ENCODE results near the genes MARCO and C1QL2.

DNA sequence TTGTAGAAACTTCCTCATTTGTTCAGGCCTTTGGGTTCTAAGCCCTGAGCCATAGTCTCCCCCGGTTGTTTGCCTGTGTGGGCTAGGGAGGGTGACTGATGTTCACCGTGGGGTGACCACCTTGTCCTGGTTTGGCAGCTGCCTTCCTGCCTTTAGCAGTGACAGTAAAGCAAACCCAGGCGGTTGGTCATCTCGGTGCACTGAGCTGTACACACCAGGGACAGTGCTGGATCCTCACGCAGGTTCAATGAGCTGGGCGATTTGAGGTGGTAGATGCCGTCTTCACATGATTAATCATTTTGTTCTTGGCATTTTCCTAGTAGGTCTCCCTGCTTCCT is 88.4 kb downstream of the ACTR3 start:
- PRO-cap, 6 experiments = no peak in any of the 6 experiments
- RAMPAGE, long total RNA, 2 experiments = no peak in any of the 2 experiments
- RRBS = no CpG with 5 or more reads among the region's 7 CpGs

GRCh38 chr2:113979234-113980060 is 89.6 kb downstream of the ACTR3 start:
- PRO-cap, 6 experiments = no peak in any of the 6 experiments
- RAMPAGE, long total RNA, 2 experiments = no peak in any of the 2 experiments
- RRBS = 61% methylated on average over 17 of the region's 87 CpGs

DNA sequence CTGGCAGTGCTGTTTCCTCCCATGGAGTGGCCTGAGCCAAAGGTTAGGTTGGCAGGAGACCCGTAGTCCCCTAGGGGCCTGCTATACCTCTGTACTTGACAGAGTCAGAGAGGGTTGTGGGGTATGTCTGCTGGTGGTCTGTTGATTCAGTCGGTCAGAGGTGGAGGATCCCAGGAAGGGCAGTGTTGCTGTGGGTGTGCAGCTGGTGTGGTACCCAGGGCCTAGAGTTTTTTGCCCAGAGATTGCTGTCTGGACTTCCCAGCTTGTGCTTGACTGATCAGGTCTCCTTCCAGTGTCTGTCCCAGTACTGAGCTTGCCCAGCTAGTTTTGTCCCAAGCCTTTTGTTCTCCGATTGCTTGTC is 918.2 kb downstream of the DPP10 start:
- PRO-cap, 6 experiments = peak in 1 of 6 experiments; most common minus-strand start position 233 of the sequence (in 1)
- RAMPAGE, long total RNA, 2 experiments = no peak in any of the 2 experiments
- RRBS = no CpG with 5 or more reads among the region's 3 CpGs

DNA sequence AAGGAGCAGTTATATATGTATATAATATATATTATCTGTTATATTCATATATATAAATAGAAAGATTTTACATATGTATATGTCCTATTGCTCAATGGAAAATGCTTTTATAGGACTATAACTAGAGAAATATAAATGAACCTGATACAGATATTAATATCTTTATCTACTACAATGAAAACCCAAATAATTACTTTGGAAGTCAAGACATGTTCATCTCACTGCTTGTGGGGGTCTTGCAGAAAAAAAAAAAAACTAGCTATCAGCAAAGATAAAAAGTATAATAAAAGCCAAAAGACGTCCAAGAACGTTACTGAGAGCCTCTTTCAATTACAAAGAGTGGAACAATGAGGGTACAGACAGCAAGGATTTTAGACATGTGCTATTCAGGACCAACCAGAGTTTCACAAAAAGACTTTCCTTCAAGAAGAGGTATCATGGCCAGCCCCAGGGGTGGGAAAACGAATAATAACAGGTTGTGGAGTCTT is 609.1 kb upstream of the DDX18 start:
- PRO-cap, 6 experiments = no peak in any of the 6 experiments
- RAMPAGE, long total RNA, 2 experiments = no peak in any of the 2 experiments
- RRBS = no CpG with 5 or more reads among the region's 3 CpGs

GRCh38 chr2:117525208-117525673 is 289.2 kb upstream of the DDX18 start:
- PRO-cap, 6 experiments = no peak in any of the 6 experiments
- RAMPAGE, long total RNA, 2 experiments = no peak in any of the 2 experiments
- RRBS = no CpG with 5 or more reads among the region's 19 CpGs

- PRO-cap, 6 experiments = peak in 2 of 6 experiments; most common plus-strand start chr2:118013439 (in 2); most common minus-strand start chr2:118013442 (in 1)
- RAMPAGE, long total RNA, 2 experiments = no peak in any of the 2 experiments
- RRBS = 2% methylated on average over 26 of the region's 50 CpGs
Observed at GRCh38 chr2:118013171-118013724, 622 bp downstream of the CCDC93 start.

- PRO-cap, 6 experiments = no peak in any of the 6 experiments
- RAMPAGE, long total RNA, 2 experiments = no peak in any of the 2 experiments
- RRBS = no CpG with 5 or more reads among the region's 4 CpGs
Observed at GRCh38 chr2:118177184-118177714, 89.0 kb downstream of the INSIG2 start.

- PRO-cap, 6 experiments = no peak in any of the 6 experiments
- RAMPAGE, long total RNA, 2 experiments = no peak in any of the 2 experiments
- RRBS = 26% methylated on average over 7 of the region's 20 CpGs
Observed at GRCh38 chr2:118310842-118311584, 222.7 kb downstream of the INSIG2 start.

GRCh38 chr2:118806726-118807850 is 40.4 kb downstream of the EN1 start:
- PRO-cap, 6 experiments = no peak in any of the 6 experiments
- RAMPAGE, long total RNA, 2 experiments = no peak in any of the 2 experiments
- RRBS = no CpG with 5 or more reads among the region's 26 CpGs

DNA sequence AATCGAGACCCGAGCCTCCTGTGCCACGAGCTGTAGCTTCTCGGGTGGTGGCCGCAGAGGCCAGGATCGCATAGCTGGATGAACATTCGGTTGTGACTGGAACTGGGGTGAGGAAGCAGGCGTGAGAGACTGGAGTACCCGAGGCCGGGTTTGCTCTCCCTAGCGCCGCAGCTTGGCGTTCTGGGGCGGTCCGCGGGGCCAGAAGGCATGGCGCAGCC is 1.5 kb downstream of the EN1 start:
- PRO-cap, 6 experiments = no peak in any of the 6 experiments
- RAMPAGE, long total RNA, 2 experiments = no peak in any of the 2 experiments
- RRBS = 2% methylated on average over 8 of the region's 17 CpGs

DNA sequence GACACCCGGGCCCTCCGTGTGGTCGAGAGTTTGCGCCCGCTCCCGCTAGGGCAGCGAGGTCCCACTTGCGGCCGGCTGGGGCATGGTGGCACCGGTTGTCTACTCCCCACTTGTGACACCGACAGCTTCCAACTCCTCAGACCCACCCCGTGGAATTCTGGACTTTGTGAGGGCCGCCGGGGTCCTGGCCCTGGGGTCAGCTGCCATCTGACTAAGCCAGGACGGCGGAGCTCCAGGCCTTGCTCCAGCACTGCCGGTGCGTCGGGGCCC is 10.0 kb upstream of the EN1 start:
- PRO-cap, 6 experiments = no peak in any of the 6 experiments
- RAMPAGE, long total RNA, 2 experiments = no peak in any of the 2 experiments
- RRBS = 4% methylated on average over 19 of the region's 19 CpGs

DNA sequence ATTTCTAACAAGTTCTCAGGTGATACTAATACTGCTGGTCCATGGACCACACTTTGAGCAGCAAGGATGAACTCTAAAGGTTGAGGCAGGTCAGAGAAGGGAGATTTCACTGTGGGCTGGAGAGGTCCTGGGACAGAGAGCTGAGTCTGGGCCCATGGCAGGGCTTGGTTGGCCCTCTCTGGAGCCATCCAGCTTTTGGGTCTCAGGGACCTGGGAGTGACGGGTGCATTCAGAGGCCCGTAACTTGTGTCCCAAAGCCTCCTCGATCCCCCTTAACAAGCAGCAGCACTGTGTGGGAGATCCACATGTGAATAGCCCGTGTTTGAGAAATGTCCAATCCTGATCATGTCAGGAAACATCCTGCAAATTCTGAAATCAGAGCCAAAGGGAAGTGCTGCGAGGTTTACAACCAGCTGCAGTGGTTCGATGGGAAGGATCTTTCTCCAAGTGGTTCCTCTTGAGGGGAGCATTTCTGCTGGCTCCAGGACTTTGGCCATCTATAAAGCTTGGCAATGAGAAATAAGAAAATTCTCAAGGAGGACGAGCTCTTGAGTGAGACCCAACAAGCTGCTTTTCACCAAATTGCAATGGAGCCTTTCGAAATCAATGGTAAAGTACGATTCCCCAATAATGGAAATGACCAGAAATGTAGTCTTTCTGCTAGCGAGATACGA is at the start of gene MARCO:
Gene MARCO (plus strand): TSS at position 406 of the 674 bp plus-strand sequence.
- PRO-cap, 6 experiments = peak in 2 of 6 experiments; most common plus-strand start position 408 of the sequence (in 1)
- RAMPAGE, long total RNA, 2 experiments = start-site peak on the plus strand in 1 of 2 experiments, centred at position 532 of the sequence, 84 reads per replicate
- RRBS = no CpG with 5 or more reads among the region's 11 CpGs

GRCh38 chr2:119158657-119158980 is at the start of gene C1QL2:
TSS of gene C1QL2 (minus strand) at chr2:119158751.
- PRO-cap, 6 experiments = no peak in any of the 6 experiments
- RAMPAGE, long total RNA, 2 experiments = no peak in any of the 2 experiments
- RRBS = 2% methylated on average over 15 of the region's 39 CpGs

DNA sequence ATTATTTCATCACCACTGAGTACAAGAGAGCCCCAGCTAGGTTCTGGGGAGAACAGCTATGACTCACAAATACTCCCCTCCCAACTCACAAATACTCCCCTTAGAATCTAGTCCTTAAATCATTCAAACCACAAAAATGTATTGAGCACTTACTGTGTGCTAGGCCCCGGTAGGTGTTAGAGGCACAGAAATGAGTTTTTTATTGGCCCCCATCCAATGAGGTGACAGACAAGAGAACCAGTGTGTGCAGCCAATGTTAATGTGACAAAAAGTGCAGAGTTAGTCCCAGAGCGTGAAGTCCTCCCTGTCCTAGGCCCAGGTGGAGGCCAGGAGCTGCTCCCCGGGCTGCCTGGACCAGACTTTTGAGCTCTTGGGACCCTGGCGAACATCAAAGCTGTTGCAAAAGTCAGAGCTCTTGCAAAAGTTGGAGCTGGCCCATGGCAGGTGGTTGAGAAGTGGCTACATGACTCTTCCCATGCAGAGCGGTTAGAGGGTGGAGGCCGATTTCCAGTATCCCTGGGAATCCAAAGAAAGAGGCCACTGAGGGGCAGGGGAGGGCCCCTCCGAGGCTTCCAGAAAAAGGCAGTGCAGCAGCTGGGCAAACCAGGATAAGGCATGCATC is 9.9 kb downstream of the STEAP3 start:
- PRO-cap, 6 experiments = no peak in any of the 6 experiments
- RAMPAGE, long total RNA, 2 experiments = no peak in any of the 2 experiments
- RRBS = no CpG with 5 or more reads among the region's 7 CpGs

GRCh38 chr2:119366505-119366683 is 240 bp downstream of the C2orf76 start:
- PRO-cap, 6 experiments = peak in 1 of 6 experiments; most common minus-strand start chr2:119366586 (in 1)
- RAMPAGE, long total RNA, 2 experiments = no peak in any of the 2 experiments
- RRBS = 2% methylated on average over 3 of the region's 9 CpGs

GRCh38 chr2:119434976-119435750 is 3.5 kb downstream of the TMEM37 start:
- PRO-cap, 6 experiments = no peak in any of the 6 experiments
- RAMPAGE, long total RNA, 2 experiments = no peak in any of the 2 experiments
- RRBS = no CpG with 5 or more reads among the region's 6 CpGs

- PRO-cap, 6 experiments = no peak in any of the 6 experiments
- RAMPAGE, long total RNA, 2 experiments = no peak in any of the 2 experiments
- RRBS = no CpG with 5 or more reads among the region's 7 CpGs
Observed at GRCh38 chr2:119522564-119523063, 1.7 kb downstream of the SCTR start.

- PRO-cap, 6 experiments = no peak in any of the 6 experiments
- RAMPAGE, long total RNA, 2 experiments = no peak in any of the 2 experiments
- RRBS = 11% methylated on average over 12 of the region's 34 CpGs
Observed at GRCh38 chr2:119544725-119545572, 700 bp downstream of the CFAP221 start.

DNA sequence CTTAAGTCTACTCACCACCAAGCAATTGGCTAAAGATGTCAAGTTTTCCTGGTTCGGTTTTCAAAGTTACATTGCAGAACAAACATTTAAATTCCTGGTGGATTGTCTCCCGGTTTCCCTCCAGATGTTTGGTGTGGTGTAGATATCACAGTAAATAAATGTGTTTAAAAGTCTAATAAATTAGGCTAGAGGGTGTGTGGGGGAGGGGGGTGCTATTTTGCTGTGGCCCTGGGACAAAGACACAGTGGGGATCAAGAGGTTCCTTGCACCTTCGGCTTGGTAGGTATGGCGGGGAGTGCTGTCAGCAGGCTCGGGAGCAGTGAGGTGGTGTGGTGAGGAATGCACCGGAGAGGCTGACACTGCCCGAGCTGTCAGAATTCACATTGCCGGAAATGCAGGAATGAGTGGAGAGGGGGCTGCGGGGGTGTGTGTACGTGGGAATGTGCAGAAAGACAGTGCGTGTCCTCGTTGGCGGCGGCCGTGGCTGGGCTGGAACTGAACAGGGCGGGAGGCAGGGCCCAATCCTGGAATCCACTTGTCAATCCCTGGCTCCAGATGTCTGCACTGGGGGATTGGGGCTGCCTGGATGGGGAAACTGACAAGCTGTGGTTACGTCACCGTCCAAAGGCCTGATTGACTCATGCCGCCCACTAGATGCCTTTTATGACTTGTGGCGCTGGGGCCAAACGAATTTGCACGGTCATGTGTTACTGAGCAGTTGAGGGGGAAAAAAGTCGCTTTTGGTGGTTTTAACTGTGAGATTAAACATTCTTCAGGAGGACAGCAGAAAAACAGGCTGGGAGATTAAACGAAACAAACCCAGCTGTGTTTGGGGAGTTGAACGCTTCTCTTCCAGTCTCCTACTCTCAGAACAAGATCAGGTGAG is 189.6 kb upstream of the GLI2 start:
- PRO-cap, 6 experiments = no peak in any of the 6 experiments
- RAMPAGE, long total RNA, 2 experiments = no peak in any of the 2 experiments
- RRBS = no CpG with 5 or more reads among the region's 25 CpGs

- PRO-cap, 6 experiments = no peak in any of the 6 experiments
- RAMPAGE, long total RNA, 2 experiments = no peak in any of the 2 experiments
- RRBS = no CpG with 5 or more reads among the region's 17 CpGs
Observed at GRCh38 chr2:120709285-120710147, 26.2 kb upstream of the GLI2 start.